Thyroid gland (tissue), 7 donors: ENCODE measurements around a stretch of chr6.

DNA sequence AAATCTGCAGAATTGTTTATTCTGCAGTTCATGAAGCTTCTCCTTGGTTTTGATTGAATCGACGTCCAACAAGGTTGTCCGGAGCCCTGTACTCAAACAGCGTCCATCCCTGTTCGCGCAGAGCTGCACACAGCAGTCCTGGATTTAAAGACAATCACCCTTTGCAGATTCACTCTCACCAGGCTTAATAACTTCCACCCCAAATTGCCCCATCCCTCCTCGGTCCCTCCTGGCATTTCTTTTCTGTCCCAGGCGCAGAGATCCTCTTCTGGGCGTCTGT, 1.4 kb upstream of the TFAP2B start:
- PRO-cap, 2 experiments, result no peak in any of the 2 experiments
- RAMPAGE, long total RNA, 5 experiments, result no peak in any of the 5 experiments

GRCh38 chr6:50824508-50825179, 6.0 kb downstream of the TFAP2B start:
- PRO-cap, 2 experiments, result no peak in any of the 2 experiments
- RAMPAGE, long total RNA, 5 experiments, result no peak in any of the 5 experiments

- PRO-cap, 2 experiments, result no peak in any of the 2 experiments
- RAMPAGE, long total RNA, 5 experiments, result no peak in any of the 5 experiments
Measured at GRCh38 chr6:50842386-50842705, 23.7 kb downstream of the TFAP2B start.

DNA sequence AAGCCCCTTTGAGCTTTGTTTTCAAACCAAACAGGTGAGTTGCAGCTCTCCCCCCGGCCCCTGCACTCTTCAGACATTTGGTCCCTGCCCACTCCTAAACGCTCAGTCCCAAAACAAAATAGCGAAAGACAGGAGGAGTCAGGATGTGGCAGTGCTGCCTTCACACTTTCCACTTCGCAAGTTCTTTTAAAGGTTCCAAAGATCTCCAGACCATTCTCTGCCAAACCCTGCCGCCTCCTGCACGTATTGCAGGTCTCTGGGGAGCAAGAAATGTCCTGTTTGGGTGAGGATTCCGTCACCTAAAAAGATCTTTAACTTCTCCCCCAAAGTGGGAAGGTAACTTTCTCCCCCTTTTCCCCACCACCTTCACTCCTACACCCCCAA, 27.7 kb downstream of the TFAP2B start:
- PRO-cap, 2 experiments, result no peak in any of the 2 experiments
- RAMPAGE, long total RNA, 5 experiments, result no peak in any of the 5 experiments

GRCh38 chr6:50849457-50850154, 30.9 kb downstream of the TFAP2B start:
- PRO-cap, 2 experiments, result no peak in any of the 2 experiments
- RAMPAGE, long total RNA, 5 experiments, result no peak in any of the 5 experiments

DNA sequence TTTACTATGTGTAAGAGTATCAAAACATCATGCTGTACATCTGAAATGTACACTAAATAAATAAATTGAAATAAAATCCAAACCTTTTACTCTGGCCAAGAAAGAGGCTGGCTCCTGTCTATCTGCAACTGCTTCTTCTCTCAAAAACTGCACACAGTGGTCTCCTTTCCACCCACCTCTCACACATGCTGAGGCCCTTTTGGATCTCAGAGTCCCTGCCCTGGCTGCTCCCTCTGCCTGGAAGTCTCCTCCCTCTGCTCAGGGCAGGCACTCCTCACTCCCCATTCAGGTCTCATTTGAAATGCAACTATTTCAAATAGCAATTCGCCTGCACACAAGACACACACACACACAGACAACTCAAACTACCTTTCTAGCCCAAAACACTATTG, 348.8 kb downstream of the PKHD1 start:
- PRO-cap, 2 experiments, result no peak in any of the 2 experiments
- RAMPAGE, long total RNA, 5 experiments, result no peak in any of the 5 experiments

DNA sequence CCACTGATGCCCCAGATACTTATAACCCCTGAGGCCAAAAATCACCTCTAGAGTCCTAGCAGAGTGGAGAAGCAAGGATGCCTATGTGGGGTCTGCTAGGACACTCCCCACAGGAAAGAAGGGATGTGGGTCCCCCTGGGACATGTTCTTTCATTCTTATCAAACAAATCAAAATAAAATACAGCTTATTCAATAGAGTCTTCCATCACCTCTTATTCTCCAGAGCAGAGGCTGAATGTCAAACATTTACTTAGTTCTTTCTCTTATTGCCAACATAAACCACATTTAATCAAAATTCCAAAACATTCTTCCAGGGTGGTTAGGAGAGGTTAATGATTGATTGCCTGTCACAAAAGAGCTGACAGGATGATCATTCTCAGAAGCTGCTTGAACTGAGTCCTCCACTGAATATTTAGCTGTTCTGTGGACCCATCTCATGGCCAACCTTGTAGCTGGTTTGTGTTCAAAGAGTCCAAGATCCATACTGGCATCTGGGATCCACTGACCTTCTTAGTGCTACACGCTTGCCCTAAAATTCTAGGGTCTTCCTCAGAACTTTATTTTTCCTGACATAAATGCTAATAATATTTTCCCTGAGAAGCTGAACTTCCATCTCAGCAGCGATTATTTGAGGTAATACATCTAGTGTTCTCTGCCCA, 37.3 kb upstream of the PKHD1 start:
- PRO-cap, 2 experiments, result no peak in any of the 2 experiments
- RAMPAGE, long total RNA, 5 experiments, result no peak in any of the 5 experiments

DNA sequence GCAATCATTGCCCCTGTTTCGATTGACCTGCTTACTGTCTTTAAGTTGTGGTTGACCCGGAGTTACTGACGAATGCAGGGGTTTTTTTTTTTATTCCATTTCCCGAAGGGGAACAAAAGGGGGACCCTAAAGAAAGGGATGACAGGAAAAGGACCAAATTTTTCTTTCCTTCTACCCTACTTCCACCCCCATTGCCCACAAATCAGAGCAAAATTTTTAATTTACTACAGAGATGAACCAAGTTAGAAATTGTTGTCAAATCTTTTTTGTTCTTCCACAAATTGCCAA, 174 bp upstream of the IL17F start:
- PRO-cap, 2 experiments, result no peak in any of the 2 experiments
- RAMPAGE, long total RNA, 5 experiments, result no peak in any of the 5 experiments

DNA sequence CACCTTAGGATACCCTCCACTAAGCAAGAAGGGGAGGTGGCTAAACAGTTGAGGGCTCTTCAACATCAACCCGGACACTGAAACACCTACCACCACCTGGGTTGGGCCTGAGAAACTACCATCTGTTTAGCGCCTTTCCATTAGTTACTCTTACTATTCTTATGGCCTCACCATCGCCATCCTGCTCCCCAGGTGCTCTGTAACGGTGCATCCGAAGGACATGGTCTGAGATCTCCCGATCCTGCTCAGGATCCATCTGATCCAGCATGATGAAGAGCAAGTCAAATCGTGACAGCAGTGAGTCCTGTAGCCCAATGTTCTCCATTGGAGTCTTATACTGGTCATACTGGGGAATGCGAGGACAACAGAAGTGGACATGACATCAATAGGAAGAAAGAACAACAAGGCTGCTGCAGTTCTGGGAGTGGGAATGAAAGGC, 11.0 kb downstream of the MCM3 start:
- PRO-cap, 2 experiments, result no peak in any of the 2 experiments
- RAMPAGE, long total RNA, 5 experiments, result no peak in any of the 5 experiments

DNA sequence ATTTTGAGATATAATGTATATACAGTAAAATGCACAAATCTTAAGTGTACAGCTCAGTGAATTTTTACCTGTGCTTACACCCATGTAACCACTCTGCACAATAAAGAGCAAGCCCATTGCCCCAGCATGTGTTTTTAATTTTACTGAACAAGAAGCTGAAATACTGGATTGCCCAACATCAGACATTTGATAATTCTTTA, 1.1 kb upstream of the MCM3 start:
- PRO-cap, 2 experiments, result no peak in any of the 2 experiments
- RAMPAGE, long total RNA, 5 experiments, result no peak in any of the 5 experiments

- PRO-cap, 2 experiments, result no peak in any of the 2 experiments
- RAMPAGE, long total RNA, 5 experiments, result no peak in any of the 5 experiments
Measured at GRCh38 chr6:52352388-52353212, 9.4 kb upstream of the PAQR8 start.

- PRO-cap, 2 experiments, result no peak in any of the 2 experiments
- RAMPAGE, long total RNA, 5 experiments, result no peak in any of the 5 experiments
Measured at GRCh38 chr6:52390021-52390741, 28.2 kb downstream of the PAQR8 start.

GRCh38 chr6:52403003-52403642, 17.0 kb upstream of the EFHC1 start:
- PRO-cap, 2 experiments, result no peak in any of the 2 experiments
- RAMPAGE, long total RNA, 5 experiments, result no peak in any of the 5 experiments

DNA sequence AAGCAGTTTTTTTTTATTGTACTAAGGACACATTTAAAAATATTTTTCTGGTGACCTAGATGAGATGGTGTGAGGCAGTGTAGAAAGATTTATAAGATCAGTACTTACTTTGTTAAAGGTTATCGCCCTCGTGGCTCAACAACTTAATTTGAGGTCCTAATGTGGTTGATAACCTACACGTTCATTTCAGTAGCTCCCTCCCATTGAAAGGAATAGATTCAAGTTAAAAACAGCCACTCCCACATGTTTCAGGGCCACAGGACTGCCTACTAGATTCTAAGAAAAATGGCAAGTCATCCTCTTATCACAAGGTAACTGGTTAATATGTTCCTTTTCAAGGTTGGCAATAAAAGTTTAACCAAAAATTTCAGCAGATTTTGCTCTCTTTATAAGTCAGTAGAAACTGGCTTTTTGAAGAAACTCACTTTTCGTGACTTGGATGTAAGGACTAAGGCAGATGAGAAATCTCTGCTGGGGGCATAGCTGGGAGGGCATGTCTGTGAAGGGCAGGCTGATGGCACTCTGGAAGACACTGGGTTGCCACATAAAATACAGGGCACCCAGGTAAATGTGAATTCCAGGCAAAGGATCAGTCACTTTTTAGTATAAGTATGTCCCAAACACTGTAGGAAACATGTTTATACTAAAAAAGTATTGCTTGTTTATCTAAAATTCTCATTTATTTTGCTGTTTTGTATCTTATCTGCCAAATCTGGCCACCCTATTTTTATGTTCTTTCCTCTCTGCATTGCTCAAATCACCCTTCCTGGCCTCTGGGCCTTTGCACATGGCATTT, 16.9 kb downstream of the GSTA2 start:
- PRO-cap, 2 experiments, result no peak in any of the 2 experiments
- RAMPAGE, long total RNA, 5 experiments, result no peak in any of the 5 experiments

DNA sequence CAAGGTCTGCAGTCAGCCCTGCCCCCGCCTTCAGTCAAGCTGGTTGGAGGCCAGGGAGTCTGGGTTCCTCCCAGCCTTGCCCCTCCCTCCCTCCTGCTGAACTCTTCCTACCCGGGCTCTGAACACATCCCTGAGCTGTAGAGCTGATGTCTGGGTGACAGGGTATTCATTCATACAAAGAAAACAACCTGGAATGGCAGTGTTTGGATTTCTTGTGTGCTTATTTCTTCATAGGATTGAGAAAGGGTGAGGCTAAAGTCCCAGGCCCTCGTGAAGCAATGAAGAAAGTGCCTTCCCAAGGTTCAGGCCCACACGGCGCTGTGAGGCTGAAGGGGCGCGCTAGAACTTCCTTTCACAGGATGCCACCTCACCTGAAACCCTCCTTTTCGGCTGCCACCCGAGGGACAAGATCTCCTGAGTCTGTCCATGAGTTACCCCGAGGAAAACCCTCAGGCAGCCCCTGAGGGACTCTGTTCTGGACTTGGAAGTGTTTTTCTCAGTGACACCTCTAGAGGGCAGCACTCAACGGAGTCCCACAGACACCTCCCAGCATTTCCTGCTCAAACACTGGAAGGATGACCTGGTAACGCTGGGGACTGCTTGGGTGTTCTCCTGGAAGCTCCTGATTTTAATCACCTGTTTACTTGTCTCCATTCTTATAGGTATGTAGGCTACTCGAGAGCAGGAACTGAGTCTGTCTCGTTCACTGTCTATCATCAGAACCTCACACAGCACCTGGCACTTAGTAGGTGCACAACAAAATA, 11.7 kb upstream of the GSTA1 start:
- PRO-cap, 2 experiments, result no peak in any of the 2 experiments
- RAMPAGE, long total RNA, 5 experiments, result no peak in any of the 5 experiments

GRCh38 chr6:53060170-53060696, 1.4 kb downstream of the CILK1 start:
- PRO-cap, 2 experiments, result no peak in any of the 2 experiments
- RAMPAGE, long total RNA, 5 experiments, result no peak in any of the 5 experiments

- PRO-cap, 2 experiments, result no peak in any of the 2 experiments
- RAMPAGE, long total RNA, 5 experiments, result no peak in any of the 5 experiments
Measured at GRCh38 chr6:53326411-53327453, 22.0 kb downstream of the ELOVL5 start.

DNA sequence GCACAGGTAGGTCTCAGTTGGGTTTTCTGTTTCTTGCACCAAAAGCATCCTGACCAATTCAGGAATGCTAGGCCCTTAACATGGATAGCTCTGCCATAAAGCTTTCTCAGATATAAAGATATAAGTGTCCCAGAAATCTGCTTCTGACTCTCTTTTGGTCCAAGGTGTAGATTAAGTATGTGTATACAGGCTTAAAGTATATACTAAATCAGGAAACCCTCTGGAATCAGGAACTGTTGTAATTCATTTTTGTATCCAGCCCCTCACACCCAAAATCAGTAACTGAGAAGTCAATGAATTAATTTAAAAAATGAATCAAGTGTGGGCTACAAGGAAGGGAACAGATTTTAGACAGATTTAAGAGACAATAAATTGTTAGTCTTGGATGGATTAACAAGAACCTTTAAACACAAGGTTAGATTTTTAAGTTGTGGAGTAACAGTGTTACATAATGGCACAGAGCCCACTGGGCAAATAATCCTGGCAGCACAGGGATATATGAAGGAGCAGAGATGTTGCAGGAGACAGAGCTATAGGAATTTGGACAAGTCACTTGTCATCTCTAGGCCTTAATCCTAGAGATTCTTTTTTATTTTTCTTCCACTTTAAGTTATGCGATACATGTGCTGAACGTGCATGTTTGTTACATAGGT, 3.3 kb downstream of the ELOVL5 start:
- PRO-cap, 2 experiments, result no peak in any of the 2 experiments
- RAMPAGE, long total RNA, 5 experiments, result no peak in any of the 5 experiments

DNA sequence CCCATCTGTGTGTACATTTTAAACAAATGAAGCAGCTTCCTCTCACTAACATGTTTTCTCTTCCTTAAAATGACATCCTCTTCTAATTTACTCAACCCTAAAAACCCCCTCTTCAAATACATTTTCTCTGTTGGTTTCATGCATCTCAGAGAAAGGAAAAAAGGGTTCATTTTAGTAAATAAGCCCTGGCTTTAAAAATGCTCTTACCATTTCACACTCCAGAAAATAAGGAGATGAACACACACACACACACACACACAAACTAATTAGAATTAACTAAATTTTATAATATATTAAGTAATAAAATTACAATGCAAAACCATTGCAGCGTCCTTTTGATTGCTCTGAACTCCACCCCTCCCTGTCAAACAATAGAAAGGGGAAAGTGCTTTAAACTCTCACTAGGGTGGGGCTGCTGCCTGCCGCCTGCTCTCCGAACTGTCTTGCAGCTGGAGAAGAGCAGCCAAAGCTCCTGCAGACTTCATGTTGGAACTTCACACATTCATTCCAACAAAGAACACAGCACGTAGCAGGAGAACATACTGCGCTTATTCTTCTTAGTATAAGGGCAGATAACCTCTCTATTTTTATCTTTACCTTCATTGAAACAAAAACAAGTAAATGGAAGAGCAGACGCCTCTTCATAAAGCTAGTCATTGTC, 83.3 kb downstream of the GCLC start:
- PRO-cap, 2 experiments, result no peak in any of the 2 experiments
- RAMPAGE, long total RNA, 5 experiments, result no peak in any of the 5 experiments

- PRO-cap, 2 experiments, result no peak in any of the 2 experiments
- RAMPAGE, long total RNA, 5 experiments, result no peak in any of the 5 experiments
Measured at GRCh38 chr6:53464731-53465054, 80.2 kb downstream of the GCLC start.